Neuron (in vitro differentiated cells): Measurements from ENCODE around the genes RALGAPB and FAM83D.

GRCh38 chr20:37990088-37991371 is 42.7 kb downstream of the TTI1 start:
- PRO-cap = no peak

DNA sequence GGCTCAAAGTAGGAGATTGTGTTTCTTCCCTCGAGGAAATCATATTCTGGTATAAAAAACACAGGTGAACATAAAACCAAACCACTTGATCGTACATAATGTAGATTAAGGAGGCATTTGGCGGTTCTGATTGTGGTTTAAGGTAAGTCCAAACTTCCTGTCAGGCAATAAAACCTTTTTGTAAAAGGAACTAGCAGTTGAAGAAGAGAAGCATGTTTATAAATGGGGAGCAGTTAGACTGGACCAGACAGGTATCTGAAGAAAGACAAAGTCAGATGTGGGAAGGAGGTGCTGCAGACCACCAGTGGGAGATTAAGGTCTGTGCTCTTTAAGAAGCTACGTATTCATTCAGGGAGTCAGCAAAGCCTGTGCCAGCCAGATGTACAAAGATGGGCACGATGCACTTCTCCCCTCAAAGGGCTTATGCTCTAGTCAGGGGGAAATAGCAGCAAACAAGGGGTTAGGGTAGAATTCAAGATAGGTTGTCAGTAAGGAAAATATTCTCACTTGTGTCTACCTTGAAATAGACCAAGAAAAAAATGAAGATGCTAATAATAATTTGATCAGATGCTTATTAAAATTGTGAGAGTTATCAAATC is 35.8 kb downstream of the RPRD1B start:
- PRO-cap = no peak

GRCh38 chr20:38128678-38129759 is 36.1 kb downstream of the TGM2 start:
- PRO-cap = no peak

DNA sequence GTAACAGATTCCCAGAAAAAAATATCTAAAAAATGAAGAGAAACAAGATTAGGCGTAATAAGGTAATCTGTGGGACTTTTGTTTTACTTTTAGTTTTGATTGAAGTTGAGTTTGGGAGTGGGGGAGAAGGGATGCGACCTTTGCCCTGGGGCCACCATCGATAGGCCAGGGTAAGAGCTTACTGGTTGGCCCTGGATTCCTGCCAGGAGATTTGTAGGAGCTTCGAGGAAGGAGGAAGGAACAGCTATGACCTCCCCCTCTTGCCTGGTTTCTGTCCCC is 21.4 kb downstream of the TGM2 start:
- PRO-cap = no peak

GRCh38 chr20:38146190-38146670 is 18.8 kb downstream of the TGM2 start:
- PRO-cap = no peak

DNA sequence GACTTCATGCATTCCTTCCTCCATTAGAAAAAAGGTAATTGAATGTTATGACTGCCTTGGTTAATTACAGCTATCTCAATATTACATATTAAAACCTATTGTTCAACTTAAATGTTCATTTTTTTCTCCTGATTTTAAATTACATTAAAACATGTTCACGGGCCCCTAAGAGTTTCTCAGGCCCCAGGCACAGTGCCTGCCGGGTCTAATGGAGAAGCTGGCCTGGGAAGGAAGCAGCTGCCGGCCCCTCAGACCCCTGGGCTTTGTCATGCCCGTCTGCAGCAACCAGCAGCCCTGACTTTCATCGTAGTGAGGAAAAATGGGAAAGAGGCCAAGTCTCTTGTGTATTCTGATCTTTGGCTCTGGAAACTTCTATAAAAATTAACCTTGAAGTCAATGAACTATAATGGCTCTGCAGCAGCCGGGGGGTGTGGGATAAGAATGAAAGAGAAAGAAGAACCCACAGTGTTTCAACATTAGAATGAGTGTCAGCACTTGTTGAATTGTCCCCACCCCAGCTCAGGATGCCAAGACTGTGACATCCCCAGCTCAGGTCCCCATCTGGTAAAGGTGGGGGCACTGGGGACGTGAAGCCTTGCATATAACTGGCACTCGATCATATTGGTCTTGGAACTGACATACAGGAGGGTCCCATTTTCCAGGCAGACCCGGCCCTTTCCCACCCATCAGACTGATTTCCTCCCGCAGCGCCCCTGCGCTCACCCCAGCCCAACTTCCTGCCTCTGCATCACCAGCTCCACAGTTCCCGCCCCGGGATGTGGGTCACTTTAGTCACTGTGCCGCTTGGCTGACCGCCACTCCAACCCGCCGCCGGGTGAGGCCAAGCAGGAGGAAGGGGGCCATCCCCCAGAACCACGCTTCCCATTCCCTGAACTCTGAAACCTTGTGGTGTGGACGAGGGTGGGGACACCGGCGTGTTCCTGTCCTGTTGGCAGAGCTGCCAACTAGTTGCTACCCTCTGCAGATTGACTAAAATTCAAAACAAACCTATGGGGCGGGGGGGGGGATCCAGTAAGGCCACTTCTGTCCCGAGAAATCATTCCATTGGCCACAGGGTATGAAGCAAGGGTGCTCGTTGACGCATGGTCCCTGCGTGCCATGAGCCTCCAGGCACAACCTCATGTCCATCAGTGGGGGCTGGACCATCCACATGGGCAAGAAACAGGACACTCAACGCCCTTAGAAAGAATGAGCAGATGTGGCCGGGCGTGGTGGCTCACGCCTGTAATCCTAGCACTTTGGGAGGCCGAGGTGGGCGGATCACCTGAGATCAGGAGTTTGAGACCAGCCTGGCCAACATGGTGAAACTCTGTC is 12.6 kb downstream of the TGM2 start:
- PRO-cap = no peak

- PRO-cap = no peak
These were observed 7.0 kb downstream of the TGM2 start for GRCh38 chr20:38157928-38158591.

DNA sequence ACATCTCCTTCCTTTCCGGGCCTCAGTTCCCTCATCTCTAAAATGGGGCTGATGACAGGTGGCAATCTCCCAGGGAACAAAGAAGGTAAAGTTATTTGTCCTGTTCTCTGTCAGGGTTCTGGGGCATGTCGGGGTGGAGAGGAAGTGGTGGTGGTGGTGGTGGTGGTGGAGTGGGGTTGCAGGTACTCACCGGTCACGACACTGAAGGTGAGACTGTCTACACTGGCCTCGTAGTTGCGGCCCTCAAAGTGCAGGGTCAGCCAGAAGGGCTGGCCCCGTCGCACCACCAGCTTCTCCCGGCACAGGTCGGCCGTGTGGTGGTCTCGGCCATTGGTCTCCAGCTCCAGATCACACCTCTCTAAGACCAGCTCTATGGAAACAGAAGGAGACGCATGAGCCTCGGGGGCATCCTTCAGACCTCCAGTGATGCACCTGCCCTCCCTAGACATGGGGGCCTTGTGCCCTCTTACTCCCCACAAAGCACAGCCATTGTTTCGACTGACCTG is 3.8 kb downstream of the TGM2 start:
- PRO-cap = no peak

GRCh38 chr20:38162619-38163363 is 2.3 kb downstream of the TGM2 start:
- PRO-cap = no peak

GRCh38 chr20:38293326-38293883 is 10.6 kb upstream of the BPI start:
- PRO-cap = no peak

DNA sequence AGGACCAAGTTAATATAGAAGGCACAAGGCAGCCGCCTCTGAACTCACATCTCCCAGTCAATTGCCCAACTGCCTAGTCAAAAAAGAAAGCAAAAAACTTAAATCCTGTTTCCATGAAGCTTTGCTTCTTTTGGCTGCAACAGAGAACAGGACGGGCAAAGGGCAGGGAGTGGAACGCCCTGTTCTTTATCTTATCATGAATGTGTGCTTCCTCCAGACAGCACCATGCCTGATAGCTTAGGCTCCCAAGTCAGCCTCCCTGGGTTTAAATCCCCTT is 27.1 kb downstream of the LBP start:
- PRO-cap = no peak

DNA sequence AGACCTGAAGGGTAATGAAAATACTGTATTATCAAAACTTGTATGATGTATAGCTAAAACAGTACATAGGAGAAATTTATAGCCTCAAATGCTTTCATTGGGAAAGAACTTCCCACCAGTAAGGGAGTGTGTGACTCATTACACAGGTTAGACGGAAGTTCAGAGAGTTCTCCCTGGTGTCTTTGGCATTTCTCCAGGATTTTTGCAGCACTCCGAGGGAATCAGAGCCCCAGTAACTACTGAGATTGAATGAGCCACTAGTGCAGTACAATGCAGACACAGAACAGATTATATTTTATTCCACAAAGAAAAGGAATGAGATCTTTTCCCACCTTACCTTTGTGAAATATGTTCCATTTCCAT is 12.4 kb upstream of the RALGAPB start:
- PRO-cap = no peak

DNA sequence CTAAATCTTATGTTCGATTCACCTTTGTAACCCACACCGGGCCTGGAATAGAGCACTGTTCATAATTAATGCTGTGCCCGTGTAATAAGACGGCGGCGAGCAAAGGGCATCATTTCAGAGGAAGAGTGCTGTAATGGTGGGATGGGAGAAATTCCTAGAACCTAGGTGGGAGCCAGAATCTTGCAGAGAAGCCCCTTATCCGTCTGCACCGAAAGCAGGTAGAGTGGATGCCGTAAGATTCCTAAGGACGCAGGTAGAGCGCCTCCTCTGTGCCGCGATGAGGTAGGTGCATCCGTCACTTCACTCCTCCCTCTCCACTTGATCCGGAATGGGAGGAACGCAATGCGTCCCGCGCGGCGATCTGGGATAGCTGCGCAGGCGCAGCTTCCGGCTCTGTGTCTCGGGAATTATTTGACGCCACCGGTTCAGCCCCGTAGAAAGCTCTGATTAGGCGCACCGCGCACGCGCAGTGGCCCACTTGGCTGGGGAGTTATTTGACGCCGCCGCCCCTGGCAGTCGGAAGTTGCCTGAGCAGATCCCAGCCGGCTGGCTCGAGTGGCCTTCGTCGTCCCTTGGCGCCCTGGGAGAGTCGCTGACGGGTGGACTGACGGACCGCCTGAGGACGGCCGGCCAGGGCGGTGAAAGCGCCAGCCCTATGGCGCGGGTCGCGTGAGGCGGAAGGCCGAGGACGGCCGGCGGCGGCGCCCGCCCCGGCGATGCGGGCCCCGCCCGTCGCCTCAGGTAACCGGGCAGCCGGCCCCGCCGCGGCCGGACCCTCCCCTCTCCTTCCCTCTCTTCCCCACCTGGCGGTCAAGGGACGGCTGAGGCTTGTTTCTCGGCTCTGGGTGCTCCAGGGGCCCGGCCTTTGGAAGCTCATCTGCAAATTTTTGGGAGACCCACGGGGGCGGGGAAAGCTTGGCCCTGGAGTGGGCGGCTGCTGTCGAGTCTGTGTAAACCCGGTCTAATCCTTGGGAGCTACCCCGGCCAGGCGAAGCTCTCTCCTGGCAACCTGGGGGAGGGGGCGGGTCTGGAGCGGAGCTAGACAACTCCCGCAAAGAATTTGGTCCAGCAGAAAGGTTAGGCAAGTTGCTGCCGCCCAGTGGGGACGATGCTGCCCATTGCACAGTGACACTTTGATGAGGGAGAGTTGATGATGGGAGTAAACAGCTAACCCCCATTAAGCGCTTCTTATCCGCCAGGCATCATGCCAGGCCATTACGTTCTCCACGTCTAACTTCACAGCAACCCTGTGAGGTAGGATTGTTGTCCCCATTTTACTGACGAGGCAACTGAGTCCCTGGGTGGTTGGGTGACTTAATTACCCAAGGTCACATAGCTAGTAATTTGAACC is at the start of gene RALGAPB:
TSS of gene RALGAPB (plus strand) at position 515 of the 1,351 bp plus-strand sequence.
- PRO-cap = unidirectional peak, plus-strand start at position 113 of the sequence; bidirectional peak, plus-strand start at position 534 of the sequence, minus-strand start at position 320 of the sequence; unidirectional peak, minus-strand start at position 969 of the sequence

DNA sequence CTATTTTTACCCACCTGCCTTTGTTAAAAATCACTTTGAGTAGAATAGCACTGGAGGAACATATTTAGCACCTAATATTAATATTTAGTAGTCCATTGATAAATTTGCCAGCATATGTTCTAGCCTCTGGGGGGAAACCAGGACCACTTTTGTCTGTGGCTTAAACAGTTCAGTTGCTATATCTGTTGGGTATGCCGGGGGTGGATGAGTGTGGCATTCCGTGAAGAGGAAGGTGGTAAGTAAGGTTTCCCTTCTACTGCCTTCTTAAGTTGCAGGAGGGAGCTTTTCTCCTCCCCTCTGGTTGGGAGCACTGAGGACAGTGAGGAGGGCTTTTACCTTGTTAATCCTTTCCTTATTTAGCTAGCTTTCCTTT is 3.7 kb upstream of the ADIG start:
- PRO-cap = no peak

DNA sequence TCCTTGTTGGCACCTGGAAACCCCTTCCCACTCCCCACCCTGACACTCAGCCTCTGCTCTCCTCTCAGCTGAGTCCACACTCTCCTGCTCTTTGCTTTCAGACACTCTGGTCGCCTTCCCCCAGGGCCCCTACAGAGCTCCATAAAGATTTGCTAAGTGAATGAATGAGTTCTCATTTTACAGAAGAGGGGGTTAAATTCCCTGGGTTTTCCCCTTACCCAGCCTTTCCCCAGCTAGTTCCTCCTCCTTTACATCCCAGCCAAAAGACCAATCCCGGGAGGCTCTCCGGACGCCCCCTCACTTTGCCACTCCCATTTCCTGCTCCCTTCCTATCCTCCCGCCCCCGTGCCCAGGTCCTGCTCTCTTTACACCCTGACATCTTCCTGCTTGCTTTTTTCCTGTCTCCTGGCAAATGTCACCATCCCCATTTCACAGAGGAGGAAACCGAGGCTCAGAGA is 20.1 kb downstream of the ADIG start:
- PRO-cap = no peak

DNA sequence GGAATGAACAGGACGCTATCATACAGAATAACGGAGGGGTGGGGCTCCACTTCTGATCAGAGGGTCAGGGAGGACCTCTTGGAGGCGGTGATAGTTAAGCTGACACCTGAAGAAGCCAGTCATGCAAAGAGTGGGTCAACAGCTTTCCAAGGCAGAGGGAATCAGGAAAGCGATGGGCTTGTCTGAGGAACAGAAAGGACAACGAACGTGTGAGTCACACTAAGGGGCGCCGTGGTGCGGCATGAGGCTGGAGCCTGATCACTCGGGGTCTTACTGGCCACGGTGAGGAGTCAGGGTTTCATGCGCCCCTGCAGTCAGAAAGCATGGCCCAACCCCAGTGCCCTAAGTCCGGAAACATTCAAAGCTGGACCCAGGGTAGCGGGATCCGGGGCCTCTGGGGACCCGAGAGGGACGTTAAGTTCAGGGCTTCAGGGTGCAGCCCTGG is 50.6 kb upstream of the SLC32A1 start:
- PRO-cap = unidirectional peak, plus-strand start at position 261 of the sequence

- PRO-cap = no peak
These were observed 19.1 kb downstream of the ACTR5 start for GRCh38 chr20:38767260-38767824.

DNA sequence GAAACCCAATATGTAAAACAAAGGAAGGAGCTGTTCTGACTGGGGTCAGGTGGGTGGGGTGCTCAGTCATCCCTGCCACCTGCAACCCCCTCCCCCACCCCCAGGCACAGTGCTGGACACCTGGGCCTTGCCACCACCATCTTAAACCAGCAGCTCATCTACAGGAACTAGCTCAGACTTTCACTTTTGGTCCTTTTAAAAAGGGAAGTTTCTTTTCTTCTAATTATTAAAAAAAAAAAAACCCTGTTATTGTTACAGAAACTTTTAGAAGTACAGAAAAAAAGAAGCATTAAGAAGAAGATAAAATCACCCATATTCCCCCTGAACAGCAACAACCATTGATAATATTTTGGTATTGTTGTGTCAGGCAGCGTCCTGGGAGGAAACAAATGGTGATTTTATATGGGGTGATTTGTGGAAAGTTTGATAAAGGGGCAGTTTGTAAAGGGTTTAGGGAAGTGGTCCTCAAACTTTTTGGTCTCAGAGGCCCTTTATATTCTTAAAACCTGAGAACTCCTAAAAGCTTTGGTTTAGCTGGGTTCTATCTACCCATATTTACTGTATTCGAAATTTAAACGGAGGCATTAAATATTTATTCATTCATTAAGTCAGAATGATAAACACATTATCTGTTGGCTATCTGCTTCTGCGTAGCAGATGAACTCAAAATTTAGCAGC is 37.2 kb downstream of the PPP1R16B start:
- PRO-cap = no peak

GRCh38 chr20:38925920-38927227 is at the start of gene FAM83D:
FAM83D (plus strand) TSS chr20:38926417.
- PRO-cap = bidirectional peak, plus-strand start at chr20:38926417, minus-strand start at chr20:38926126

GRCh38 chr20:38931361-38931777 is 5.2 kb downstream of the FAM83D start:
- PRO-cap = no peak